GM23338 (cell line): Measurements from ENCODE around the genes CIAO2A, SNX22, PPIB and PLEKHO2.

- PRO-cap = bidirectional peak, plus-strand start at chr15:63600341, minus-strand start at chr15:63600364
- RAMPAGE, long total RNA = no peak
Observed at GRCh38 chr15:63599897-63600641, 2.9 kb downstream of the FBXL22 start.

- PRO-cap = no peak
- RAMPAGE, long total RNA = no peak
Observed at GRCh38 chr15:63672719-63673401, 75.7 kb downstream of the FBXL22 start.

DNA sequence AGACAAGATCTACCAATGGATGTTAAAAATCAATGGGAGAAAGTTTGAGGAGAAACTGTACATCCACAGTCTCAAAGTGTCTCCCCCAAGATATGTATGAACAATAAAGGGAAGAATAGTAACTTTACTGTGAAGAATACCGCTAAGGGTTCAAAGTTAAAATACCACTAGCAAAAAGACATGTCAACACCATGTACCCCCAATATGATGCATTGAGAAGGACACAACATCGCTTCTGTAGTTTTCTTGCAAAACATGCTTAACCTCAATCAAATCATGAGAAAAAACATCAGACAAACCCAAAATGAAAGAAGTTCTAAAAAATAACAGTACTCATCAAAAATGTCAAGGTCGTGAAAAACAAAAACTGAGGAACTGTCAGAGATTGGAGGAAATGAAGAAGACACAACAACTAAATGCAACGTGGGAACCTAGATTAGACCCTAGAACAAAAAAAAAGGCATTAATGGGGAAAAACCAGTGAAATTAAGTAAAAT lies 3.6 kb downstream of the HERC1 start:
- PRO-cap = no peak
- RAMPAGE, long total RNA = no peak

DNA sequence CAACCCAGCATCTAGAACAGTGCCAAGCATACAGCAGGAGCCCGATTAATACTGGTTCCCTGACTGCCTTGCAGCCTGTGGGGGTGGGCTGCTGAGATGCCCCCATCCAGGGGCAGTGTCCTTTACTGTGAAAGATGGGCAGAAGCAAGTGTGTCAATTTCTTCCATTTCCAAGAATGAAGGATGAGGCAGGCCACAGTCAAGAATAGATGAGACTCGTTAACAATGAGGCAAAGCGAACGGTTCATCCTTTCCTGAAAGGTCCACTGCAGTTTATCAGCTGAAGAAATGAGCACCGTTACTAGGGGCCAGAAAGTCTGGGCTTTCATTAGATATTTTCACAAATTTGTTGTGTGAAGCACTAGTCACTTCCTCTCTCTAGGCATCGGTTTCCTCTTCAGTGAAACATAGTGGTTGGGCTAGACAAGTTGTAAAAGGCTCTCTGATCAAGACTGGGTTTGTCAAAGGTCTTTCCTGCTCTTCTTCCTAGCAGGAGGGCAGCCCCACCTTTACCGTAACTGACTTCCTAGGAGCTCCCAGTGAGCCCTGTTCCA lies 72.1 kb upstream of the HERC1 start:
- PRO-cap = no peak
- RAMPAGE, long total RNA = no peak

DNA sequence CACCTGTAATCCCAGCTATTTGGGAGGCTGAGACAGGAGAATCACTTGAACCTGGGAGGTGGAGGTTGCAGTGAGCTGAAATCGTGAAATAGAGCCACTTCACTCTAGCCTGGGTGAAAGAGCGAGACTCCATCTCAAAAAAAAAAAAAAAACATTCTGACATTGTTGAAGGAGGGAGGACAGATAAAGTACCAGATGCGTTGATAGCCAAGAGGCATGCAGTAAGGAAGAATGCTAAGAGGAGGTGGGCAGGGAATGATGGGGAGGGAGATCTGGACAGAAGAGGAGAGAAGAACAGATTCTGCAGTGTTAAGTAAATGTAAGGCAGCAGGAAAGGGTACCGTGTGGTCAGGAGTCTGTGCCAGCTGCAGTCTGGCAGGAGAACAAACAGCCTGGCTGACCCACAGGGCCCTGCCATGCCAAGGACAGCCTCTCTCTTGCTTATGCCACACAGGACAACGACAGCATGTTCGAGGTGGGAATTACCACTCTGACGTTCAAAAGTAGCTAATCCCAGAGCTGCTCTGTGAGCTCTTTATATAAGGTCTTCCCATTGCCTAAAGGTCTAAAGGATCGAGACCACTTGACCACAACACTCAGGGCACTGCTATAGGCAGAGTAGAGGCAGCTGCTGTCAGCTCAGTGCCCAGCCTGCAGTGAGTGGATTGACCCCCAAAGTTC lies 31.4 kb downstream of the DAPK2 start:
- PRO-cap = no peak
- RAMPAGE, long total RNA = no peak

- PRO-cap = bidirectional peak, plus-strand start at chr15:64093703, minus-strand start at chr15:64093795; bidirectional peak, plus-strand start at chr15:64094516, minus-strand start at chr15:64094260
- RAMPAGE, long total RNA = start-site peak on the minus strand at chr15:64093787-64093906, 1,996 and 376 reads in 2 replicates
Observed at GRCh38 chr15:64093527-64094468, at the start of gene CIAO2A. Gene CIAO2A (minus strand): TSS chr15:64093838.

DNA sequence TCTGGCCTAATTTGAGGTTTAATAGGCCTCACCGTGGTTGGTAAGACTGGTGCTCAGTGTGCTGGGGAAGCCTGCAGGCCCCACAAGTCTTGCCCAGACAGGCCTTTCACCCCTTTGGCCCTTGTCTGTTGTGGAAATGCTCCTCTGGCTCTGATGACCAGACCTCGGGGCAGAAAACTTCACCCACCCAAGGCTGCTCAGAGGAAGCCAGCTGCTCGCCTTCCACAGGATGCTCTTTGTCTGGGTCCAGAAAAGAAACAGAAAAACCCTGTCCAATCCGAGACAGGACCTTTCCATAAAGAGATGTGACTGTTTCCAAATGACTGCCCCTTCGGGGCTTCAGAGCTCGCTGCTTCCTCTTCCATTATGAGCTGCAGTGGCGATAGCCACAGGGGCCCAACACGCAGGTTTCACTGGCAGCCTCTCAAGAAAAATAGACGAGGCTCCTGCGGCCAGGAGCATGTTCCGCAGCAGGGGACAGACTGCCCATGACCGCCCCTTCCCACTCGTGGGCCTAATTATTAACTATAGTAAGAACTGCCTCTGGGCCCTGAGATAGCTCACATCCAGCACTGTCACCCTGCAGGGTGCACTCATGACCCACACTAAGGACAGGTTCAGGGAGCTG lies 6.8 kb upstream of the SNX22 start:
- PRO-cap = no peak
- RAMPAGE, long total RNA = no peak

GRCh38 chr15:64151035-64151856 lies at the start of gene SNX22:
Gene SNX22 (plus strand): TSS chr15:64151731.
- PRO-cap = bidirectional peak, plus-strand start at chr15:64151473, minus-strand start at chr15:64151304; bidirectional peak, plus-strand start at chr15:64151731, minus-strand start at chr15:64151592
- RAMPAGE, long total RNA = no peak

- PRO-cap = no peak
- RAMPAGE, long total RNA = no peak
Observed at GRCh38 chr15:64156523-64157346, 5.2 kb downstream of the SNX22 start.

GRCh38 chr15:64158698-64159248 lies 4.0 kb downstream of the PPIB start:
- PRO-cap = no peak
- RAMPAGE, long total RNA = no peak

DNA sequence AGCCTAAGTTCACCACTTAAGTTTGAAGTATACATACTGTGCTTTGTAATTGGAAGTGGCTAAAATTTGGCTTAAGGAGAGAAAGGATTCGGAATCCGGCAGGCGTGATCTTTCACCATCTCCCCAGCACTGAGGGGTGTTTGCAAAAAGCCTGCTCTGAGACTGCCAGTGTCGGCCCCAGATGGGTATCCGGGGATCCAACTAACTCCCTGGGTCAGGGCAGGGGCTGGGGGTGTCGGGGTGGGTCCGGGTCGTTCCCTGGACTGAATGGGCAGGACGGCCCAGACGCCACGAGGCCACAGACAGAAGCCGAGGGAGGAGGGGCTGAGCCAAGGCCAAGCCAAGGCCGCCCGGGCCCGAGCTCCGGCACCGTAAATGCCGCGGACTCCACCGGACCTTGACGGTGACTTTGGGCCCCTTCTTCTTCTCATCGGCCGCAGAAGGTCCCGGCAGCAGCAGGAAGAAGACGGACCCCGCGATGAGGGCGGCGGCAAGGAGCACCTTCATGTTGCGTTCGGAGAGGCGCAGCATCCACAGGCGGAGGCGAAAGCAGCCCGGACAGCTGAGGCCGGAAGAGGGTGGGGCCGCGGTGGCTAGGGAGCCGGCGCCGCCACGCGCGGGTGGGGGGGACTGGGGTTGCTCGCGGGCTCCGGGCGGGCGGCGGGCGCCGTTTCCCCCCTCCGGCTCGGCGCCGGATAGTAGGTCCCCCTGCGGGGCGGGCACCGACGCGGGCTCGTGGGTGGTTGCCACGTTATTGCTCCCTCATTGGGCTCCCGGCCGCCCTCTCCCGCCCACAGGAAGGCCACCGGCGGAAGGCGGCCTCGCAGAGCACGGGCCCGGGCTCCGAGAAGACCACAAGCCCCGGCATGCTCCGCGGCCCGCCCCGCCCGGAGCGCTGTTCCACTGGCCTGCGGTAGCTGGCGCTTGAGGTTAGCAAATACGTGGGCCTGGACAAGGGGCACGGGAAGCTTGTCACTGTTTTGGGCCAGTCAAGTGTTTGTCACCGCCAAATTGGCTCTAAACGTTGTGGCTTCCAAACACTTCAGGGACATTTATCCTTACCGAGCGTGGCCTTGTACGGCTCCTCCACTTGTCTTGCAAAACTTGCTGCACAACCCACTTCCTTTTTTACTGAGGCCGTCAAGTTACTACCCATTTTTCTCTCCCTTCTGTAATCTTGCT lies at the start of gene PPIB:
Gene PPIB (minus strand): TSS at position 567 of the 1,182 bp plus-strand sequence.
- PRO-cap = unidirectional peak, plus-strand start at position 74 of the sequence; bidirectional peak, plus-strand start at position 301 of the sequence, minus-strand start at position 304 of the sequence; bidirectional peak, plus-strand start at position 437 of the sequence, minus-strand start at position 567 of the sequence; bidirectional peak, plus-strand start at position 936 of the sequence, minus-strand start at position 700 of the sequence
- RAMPAGE, long total RNA = start-site peak on the minus strand centred at position 551 of the sequence, 71 bp wide, 3,137 and 527 reads in 2 replicates

DNA sequence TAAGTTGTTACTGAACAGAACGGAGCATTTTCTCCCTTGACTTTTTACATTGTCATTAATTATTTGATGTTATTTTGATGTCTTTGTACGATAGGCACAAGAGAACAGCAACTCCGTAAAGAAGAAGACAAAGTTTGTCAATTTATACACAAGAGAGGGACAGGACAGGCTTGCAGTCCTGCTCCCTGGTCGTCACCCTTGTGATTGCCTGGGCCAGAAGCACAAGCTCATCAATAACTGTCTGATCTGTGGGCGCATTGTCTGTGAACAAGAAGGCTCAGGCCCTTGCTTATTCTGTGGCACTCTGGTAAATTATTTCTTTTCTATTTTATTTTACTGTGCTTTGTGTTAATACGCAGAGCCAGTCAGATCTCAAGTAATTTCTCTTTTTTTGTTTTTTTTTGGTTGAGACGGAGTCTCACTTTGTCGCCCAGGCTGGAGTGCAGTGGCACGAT lies 9.9 kb downstream of the TRIP4 start:
- PRO-cap = no peak
- RAMPAGE, long total RNA = no peak

GRCh38 chr15:64673833-64674570 lies 101.4 kb downstream of the RBPMS2 start:
- PRO-cap = no peak
- RAMPAGE, long total RNA = no peak

- PRO-cap = no peak
- RAMPAGE, long total RNA = no peak
Observed at GRCh38 chr15:64675712-64676276, 99.6 kb downstream of the RBPMS2 start.

DNA sequence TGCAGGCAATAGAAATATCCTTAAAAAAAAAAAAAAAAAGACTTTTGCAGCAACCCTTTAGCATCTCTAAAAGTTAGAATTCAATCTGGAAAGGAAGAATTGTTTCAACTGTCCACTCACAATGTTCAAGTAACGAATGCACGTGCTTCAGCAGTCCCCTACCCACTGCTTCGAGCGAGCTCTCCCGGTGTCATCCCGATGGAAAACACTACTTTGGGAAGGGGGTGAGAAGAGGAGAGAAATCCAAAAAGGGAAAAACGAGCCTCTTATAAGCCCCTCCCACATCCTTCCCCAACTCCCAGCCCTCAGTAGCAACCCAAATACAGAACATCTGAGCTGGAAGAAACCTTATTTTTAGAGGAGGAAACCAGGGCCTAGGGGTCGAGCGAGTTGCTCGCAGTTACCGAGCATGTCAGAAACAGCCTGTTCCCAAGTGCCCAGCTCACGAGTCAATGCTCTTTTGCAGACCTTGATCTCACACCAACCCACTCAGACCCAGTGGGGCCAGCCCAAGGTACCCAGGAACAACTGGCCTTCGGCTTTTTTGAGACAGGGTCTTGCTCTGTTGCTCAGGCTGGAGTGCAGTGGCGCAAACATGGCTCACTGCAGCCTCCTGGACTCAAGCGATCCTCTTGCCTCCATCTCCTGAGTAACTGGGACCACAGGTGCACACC lies 14.2 kb downstream of the RBPMS2 start:
- PRO-cap = unidirectional peak, plus-strand start at position 361 of the sequence
- RAMPAGE, long total RNA = no peak

DNA sequence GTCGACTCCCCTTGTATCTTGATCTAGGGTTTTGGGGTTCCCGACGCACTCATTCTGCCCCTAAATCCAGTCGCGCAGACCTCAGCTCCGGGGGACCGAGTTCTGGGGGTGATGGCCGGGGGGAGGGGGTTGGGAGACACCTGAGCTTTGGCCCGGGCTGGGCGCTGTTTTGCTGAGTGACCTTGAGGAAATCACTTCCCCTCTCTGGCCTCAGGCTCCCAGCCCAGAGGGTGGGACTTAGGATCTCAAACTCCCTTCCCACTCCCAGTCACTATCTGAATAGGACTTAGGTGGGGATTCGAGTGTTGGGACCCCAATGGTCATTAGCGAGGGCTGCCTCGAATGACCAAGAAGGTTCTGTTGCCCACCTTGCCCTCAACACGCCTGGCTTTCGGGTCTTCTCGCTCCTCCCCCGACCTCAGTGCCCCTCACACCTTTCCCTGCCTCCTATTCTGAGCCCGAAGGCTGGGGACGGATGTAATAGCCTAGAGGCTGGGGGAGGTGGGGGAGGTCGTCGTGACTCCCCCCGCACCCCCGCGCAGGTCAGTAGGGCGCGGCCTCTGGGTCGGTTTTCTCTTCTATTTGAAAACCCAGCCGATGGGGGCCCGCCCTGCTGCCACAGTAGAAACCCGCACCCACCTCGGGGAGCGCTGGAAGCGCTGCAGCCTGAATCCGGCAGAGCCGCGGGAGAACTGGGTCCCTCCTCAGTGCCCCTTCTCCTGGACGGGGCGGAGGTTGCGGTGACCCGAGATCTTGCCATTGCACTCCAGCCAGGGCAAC lies 857 bp upstream of the RBPMS2 start:
- PRO-cap = bidirectional peak, plus-strand start at position 323 of the sequence, minus-strand start at position 171 of the sequence; bidirectional peak, plus-strand start at position 707 of the sequence, minus-strand start at position 694 of the sequence
- RAMPAGE, long total RNA = no peak

DNA sequence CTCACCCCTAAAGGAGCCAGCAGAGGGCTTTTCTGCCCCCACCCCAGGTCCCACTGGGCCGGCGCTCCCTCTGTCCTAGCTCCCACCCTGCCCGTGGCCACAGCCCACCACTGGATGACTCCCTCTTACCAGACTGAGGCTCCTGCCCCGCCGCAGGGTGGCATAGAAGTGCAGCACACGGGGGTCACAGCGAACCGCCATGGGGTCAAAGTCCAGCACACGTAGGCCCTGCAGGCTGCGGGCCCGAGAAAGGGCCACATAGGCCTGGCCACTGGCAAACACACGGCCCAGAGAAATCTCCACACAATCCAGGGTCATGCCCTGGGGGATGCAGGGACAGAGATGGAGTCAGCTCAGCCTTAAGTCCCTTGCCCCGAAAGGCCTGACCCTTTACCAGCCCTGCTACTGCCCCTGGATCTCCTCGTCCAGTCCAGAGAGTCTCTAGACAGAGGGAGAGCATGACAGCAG lies 9.0 kb downstream of the PIF1 start:
- PRO-cap = no peak
- RAMPAGE, long total RNA = no peak

DNA sequence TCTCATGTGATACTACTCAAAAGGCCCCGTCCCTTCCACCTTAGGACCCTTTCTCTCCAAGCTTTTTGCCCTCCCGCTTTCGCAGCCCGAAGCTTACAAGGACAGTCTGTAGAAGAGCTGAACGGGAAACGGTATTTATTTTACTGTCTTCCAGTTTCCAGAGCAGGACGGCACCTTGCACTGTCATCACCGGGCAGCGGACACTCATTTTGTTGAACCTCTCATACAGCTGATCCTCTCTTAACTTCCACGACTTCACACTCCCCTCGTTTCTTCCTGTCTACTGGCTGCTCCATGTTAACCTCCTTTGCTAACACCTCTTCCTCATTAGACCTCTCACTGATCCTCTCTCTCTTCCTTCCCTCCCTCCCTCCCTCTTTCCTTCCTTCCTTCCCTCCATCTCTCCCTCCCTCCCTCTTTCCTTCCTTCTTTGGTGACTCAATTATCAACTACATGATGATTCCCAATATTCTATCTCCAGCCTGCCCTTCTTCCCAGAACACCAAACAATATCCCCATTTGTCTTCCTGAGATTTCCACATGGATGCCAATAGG lies 5.5 kb upstream of the PLEKHO2 start:
- PRO-cap = no peak
- RAMPAGE, long total RNA = no peak

GRCh38 chr15:64841143-64842038 lies at the start of gene PLEKHO2:
Gene PLEKHO2 (plus strand): TSS chr15:64841915.
- PRO-cap = bidirectional peak, plus-strand start at chr15:64841459, minus-strand start at chr15:64841366; bidirectional peak, plus-strand start at chr15:64841913, minus-strand start at chr15:64841560
- RAMPAGE, long total RNA = no peak

DNA sequence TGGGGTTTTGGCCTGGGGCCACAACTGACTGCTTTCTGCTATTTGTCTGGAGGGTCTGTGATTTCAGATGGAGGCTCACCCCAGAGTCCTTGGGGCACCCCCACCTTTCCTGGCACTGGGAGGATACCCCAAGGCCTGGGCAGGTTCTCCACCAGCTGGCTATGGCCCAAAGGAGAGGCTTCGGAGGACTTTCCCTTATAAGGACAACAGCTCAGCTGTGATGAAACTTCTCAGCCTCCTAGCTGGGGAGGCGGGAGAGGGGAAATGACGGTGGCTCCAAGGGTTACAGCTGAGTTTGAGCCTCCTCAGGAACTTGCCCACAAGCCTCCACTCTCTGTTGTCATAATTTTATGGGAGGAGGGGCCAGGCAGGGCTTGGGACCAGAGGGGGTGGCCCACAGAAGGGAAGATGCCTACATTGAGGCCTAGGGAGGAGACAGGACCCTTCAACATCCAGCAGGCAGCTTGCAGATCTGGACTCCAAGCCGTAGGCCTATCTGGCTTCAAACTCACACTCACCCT lies 31.3 kb downstream of the PLEKHO2 start:
- PRO-cap = no peak
- RAMPAGE, long total RNA = no peak